Tongue (tissue), 2 donors: ENCODE measurements around the genes ATRNL1 and GFRA1.

DNA sequence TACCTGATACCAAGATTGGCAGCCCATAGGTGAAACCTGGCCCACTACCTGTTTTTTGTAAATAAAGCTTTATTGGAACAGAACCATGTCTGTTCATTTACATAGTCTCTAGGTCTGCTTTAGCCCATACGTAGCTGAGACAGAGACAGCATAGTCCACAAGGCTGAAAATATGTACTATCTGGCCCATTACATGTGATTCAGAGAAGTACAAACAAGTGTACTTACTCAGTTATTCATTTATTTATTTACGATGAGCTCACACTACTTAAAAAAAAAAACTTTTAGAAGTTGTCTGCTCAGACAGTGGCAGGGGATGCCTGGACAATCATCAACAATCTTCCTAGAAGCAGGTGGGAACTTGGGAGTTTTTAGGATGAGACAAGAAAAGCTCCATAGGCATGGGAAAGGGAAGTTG lies 114.3 kb upstream of the AFAP1L2 start:
- RAMPAGE, long total RNA, result no peak

- RAMPAGE, long total RNA, result no peak
Measured at GRCh38 chr10:114519994-114520897, 115.9 kb upstream of the AFAP1L2 start.

- RAMPAGE, long total RNA, result no peak
Measured at GRCh38 chr10:114544306-114544743, 113.8 kb downstream of the ABLIM1 start.

DNA sequence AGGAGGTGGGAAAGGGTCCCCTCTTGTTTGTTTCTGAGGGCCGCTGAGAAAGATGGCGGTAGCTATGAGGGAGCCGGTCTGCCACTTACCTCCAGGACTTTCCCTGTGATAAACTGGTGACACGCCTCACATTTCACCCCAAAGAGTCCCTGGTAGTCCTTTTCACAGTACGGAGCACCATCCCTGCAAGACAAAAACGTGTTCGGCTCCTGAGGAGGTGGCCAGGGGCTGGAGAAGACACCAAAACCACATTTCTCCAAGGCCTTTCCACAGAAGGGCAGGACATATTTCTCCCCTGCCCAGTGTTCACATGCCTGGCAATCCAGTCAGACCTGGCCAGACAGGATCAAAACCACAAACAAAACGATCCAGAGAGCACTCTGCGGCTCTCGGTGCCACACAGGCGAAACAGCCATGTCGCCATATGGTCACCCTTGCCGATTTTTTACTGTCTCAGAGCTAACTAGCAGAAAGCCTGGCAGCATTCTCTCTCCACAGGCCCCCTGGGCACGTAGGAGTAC lies 113.1 kb downstream of the ABLIM1 start:
- RAMPAGE, long total RNA, result no peak

DNA sequence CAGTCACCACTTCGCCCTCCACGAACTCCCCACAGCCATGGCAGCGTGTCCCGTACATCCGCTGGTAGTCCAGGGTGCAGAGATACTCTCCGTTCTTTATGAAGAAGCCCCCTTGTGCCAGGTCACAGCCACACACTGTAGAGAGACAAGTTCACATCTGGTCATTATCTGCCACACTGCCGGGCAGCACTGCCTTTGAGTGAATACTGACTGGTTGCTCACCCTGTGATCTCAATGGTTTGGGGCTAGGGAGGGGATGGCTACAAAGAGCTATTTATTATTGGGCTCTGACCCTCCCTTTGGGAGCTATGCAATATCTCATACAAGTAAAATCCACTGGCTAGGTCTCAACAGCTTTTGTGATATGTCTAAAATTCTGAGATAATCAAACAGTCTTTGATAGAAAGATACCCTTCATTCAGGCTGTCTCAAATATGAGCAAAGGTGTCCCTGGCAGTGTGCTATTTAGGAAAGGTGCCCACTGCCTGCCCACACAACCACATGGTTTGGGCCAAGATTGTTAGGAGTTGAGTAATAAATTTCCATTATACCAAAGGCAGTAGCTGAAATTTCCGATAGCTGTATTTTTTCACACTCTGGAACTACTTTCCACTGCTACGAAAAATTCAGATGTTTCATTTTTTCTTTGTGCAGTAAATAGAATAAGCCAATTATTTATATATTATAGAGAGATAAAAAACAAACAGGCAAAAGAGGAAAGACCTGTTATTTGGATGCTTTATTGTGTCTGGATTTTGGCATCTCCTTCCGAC lies 82.4 kb downstream of the ABLIM1 start:
- RAMPAGE, long total RNA, result no peak

- RAMPAGE, long total RNA, result no peak
Measured at GRCh38 chr10:114603973-114604368, 54.1 kb downstream of the ABLIM1 start.

DNA sequence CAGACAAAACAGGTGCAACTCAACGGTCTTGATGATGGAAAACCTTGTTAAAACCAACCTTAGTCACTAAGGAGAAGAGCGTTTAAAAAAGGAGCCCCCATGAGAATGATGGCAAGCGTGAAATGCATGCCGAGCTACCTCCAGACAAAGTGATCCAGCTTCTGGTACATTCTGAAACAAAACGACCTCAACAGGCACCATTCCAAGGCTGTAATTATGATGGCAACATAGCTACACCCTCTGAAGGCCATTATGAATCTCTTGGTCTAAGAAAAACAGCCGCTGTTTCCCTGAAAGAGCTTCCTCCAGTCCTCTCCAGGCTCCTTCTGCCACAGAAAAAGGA lies 49.9 kb upstream of the ABLIM1 start:
- RAMPAGE, long total RNA, result no peak

GRCh38 chr10:114715054-114715827 lies 57.2 kb upstream of the ABLIM1 start:
- RAMPAGE, long total RNA, result no peak

- RAMPAGE, long total RNA, result no peak
Measured at GRCh38 chr10:114751901-114752369, 69.6 kb upstream of the FHIP2A start.

DNA sequence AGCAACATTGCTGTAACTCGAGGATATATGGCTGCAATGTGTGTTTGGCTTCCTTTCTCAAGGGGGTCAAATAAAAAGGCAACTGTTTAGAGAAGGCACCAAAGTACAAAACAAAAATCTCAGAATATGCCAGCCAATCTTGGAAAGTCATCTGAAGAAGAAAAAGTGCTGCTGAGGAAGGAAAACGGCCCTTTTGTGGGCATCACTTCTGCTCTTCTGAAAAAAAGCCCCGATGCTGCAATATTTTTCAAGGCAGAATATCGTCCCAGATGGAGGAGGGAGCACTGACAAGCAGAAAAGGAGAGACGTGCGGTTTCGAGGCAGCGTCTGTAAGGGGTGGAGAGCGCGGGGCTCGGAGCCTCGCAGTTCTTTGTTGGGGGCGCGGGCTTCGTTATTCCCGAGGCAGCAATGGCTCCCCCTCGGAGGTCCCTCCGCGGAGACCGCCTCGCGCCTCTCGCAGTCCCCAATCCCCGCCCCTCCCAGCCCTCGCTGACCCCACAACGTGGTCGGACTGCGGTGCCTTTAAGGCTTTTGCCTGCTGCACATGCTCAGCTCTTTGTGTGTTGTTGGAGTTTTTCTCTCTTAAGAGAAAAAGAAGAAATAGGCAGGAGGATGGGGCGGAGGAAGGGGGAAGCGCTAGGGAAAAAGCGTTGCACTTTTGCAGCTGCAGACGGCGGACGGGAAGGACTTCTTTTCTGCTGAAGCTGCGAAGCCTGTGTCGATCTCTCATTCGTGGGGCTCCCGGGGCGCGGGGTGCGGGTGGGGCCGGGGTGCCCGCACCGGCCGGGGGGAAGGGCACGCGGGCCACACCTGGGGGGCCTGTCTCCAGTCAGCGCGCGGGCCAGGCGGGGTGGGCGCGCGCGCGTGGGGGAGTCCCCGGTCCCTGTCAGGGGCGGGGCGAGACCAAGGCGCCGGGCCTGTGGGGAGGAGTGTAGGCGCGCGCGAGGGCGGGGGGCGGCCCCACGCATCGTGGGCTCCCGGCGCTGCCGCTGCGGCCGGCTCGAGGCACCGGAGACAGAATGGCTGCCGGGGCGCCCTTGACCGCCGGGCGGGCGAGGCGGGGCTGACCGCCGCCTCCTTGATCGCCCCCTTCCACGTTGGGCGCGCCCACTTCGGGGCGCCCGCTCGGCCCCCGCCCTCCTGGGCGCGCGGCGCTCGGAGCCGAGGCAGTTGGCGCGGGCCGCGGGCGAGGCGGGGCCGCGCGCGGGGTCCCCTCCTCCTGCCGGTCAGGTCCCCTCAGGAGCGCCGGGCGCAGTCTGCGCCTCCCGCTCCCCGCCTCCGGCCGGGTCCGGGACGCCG lies at the start of gene ATRNL1:
TSS of gene ATRNL1 (plus strand) at position 1,169 of the 1,299 bp plus-strand sequence.
- RAMPAGE, long total RNA, result no peak

GRCh38 chr10:115093496-115093840 lies 303 bp downstream of the ATRNL1 start:
- RAMPAGE, long total RNA, result no peak

DNA sequence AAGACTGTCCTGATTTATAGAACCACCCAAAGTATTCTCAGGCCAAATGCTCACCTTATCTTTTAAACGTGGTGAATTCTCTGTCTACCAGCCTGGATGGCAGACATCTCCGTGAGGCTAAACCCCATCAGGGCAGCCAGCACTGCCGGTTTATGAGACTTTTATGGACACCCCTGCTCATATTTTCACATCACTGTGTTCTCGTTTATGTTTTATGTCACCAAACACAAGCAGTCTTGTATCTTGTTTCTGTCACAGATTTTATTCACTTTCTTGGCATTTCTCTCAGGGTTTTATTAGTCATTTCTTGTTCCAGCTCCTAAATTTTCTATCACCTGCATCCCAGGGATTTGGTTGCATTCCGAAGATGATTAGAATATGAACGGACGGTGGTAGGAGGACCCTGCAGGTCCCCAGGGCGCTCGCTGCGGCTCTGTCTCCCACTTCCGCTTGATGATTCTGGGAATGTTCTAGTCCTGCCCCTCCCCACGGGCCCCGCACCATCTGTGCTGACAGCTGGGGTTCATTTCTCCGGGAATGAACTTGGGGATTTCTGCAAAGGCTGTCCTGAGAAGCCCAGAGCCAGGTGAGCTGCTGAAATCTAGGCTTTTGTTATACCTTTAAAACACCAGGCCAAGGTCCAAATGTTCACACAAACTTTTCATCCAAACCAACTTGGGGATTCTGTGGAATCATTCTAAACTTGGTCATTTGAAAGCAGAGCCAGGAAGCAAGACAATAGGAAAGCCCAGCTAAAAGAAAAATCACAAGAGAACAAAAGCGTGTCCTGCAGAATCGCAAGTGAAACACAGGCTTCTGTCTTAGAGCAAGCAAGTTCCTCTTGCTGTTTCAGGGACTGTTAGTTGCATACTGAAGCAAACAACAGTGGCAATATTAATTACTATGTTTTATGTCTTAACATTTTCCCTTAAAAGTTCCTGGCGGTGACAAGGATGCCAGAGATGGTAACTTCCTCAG lies 217.5 kb downstream of the GFRA1 start:
- RAMPAGE, long total RNA, result no peak

DNA sequence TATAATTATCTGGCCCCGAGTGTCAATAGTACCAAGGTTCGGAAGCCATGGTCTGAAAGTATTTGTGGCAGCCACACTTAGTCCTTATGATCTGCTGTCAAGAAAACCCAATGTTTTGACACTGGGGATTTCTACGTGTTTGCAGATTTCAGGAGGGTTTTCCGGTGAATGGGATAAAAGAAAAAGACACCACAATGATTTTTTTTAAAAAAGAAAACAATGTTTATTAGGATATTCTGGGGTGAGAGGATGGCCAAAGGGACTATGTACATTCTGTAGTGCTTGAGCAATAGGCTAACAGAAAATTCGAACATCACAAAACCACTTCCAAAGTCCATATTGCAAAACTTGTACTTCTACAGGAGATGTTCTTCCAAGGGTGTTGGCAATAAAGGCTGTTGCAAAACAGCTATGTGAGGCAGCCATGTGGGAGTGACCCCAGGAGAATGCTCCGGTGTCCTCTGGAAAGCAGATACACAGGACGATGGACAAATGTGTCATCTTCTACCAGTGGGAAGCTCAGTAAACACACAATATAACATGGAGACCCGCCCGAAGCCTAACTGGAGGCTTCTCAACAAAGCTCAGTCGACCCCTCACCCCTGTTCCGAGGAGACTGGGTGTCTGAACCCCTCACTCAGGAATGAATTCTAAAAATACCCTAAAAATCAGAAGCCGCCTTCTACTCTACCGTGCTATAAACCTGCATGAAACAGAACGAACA lies 216.1 kb downstream of the GFRA1 start:
- RAMPAGE, long total RNA, result no peak

DNA sequence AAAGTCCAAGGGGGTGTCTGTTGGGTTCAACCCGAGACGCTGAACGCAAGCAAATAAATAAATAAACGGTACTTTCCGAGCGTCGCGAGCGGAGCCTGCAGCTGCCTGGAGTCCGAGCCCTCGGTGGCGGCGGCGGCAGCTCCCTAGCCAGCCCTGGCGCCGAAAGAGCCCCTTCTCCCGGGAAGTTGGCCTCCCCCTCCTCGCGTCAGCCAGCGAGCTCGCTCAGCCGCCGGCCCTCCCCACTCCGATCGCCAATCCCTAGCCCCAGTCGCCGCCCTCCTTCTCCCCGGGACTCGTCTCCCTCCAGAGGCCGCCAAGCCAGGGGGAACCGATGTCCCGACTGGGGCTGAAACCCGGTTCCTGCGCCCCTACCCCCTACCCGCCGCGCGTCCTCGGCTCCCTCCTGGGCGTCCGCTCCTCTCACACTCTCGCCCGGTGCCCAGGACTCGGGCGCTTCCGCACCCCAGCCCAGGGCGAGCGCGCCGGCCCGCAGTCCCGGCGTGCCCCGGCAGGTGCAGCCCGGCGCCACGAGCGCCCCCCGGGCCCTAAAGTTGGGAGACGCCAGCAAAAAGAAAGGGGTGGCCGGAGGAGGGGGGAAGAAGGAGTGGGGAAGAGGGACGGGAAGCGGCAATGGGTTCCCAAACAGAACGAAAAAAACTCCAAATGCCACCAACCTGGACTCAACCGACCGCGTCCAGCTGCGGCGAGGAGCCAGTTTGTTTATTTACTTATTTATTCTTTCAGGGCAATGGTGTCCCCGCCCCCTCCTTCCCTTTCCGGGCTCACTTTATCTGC lies at the start of gene GFRA1:
TSS of gene GFRA1 (minus strand) at position 718 of the 795 bp plus-strand sequence.
- RAMPAGE, long total RNA, result no peak

- RAMPAGE, long total RNA, result no peak
Measured at GRCh38 chr10:116274045-116274377, 1.0 kb upstream of the GFRA1 start.

DNA sequence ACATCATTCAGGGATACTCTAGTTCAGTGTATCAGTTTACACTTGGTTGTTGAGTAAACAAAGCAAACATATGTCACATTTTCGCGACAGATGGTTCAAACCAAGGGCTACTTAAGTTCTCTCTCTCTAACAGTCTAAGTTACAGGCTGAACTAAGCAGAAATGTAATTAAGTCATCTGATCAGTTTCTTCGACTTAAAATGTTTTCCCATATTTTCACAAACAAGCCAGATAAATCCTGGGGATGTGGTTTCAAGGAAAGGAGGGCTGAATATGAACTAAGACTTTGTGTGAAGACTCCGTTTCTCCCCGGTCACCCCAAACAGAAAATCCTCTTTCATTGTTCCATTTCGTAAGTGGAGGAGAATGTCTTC lies 1.7 kb upstream of the GFRA1 start:
- RAMPAGE, long total RNA, result no peak

- RAMPAGE, long total RNA, result no peak
Measured at GRCh38 chr10:116671496-116671967, 1.8 kb upstream of the C10orf82 start.

GRCh38 chr10:116741779-116742387 lies 483 bp downstream of the HSPA12A start:
- RAMPAGE, long total RNA, result no peak

- RAMPAGE, long total RNA, result no peak
Measured at GRCh38 chr10:117004278-117004968, 564 bp downstream of the SHTN1 start.

GRCh38 chr10:117167718-117167958 lies 29.6 kb upstream of the VAX1 start:
- RAMPAGE, long total RNA, result no peak